Left lobe of liver (tissue), 1 donor: ENCODE data around the gene NKAIN2.

DNA sequence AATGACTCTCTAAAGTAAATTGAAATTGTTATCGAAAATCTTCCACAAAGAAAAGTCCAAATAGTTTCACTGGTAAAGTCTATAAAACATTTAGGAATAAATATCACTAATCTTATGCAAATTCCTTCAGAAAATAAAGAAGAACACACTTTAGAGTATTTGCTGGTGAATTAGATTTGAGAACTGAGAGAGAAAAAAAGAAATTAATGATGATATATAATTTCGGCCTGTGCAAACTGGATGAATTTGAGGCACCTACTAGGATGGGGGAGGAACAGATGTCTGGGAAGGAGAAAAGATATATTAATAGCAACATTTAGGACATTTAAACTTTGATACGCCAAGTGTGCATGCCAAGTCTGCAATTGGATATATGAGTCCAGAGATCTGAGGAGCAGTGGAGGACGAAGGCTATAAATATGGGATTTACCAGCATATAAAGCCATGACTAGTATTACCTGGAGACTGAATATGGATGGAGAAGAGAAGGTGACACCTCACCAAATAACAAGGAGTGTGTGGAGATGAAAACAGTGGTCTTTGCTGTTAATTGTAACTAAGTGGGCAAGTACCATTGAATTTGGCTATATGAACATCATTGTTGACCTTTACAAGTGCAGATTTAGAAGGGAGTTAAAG lies 272.6 kb upstream of the HSF2 start:
- PRO-cap, result no peak

DNA sequence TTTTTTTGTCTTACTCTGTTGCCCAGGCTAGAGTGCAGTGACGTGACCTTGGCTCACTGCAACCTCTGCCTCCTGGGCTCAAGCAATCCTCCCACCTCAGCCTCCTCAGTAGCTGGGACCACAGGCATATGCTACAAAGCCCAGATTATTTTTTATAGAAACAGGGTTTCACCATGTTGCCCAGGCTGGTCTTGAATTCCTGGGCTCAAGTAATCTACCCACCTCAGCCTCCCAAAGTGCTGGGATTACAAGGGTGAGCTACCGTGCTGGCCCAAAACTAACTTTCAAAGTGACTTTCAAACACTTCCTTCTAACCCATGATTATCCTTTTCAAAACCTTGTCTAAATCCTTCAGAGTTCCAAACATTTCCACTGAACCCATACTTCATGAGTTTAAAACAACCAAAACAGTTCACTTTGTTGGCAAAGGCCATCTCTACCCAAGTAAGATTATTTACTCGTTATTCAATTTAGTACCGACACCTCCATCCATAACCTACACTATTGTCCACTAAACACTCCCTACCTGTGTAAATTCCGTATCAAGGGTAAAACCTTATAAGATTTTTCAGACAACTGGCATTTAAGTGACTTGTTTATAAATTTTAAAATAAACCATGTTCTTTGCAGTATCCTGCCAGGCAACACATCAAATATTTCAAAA lies 27.5 kb downstream of the SERINC1 start:
- PRO-cap, result no peak

GRCh38 chr6:122470382-122470958 lies 1.1 kb downstream of the SERINC1 start:
- PRO-cap, result no peak

GRCh38 chr6:122790762-122791465 lies 1.9 kb downstream of the SMPDL3A start:
- PRO-cap, result bidirectional peak, plus-strand start at chr6:122791082, minus-strand start at chr6:122790890

GRCh38 chr6:123802198-123802643 lies 1.4 kb upstream of the NKAIN2 start:
- PRO-cap, result no peak

DNA sequence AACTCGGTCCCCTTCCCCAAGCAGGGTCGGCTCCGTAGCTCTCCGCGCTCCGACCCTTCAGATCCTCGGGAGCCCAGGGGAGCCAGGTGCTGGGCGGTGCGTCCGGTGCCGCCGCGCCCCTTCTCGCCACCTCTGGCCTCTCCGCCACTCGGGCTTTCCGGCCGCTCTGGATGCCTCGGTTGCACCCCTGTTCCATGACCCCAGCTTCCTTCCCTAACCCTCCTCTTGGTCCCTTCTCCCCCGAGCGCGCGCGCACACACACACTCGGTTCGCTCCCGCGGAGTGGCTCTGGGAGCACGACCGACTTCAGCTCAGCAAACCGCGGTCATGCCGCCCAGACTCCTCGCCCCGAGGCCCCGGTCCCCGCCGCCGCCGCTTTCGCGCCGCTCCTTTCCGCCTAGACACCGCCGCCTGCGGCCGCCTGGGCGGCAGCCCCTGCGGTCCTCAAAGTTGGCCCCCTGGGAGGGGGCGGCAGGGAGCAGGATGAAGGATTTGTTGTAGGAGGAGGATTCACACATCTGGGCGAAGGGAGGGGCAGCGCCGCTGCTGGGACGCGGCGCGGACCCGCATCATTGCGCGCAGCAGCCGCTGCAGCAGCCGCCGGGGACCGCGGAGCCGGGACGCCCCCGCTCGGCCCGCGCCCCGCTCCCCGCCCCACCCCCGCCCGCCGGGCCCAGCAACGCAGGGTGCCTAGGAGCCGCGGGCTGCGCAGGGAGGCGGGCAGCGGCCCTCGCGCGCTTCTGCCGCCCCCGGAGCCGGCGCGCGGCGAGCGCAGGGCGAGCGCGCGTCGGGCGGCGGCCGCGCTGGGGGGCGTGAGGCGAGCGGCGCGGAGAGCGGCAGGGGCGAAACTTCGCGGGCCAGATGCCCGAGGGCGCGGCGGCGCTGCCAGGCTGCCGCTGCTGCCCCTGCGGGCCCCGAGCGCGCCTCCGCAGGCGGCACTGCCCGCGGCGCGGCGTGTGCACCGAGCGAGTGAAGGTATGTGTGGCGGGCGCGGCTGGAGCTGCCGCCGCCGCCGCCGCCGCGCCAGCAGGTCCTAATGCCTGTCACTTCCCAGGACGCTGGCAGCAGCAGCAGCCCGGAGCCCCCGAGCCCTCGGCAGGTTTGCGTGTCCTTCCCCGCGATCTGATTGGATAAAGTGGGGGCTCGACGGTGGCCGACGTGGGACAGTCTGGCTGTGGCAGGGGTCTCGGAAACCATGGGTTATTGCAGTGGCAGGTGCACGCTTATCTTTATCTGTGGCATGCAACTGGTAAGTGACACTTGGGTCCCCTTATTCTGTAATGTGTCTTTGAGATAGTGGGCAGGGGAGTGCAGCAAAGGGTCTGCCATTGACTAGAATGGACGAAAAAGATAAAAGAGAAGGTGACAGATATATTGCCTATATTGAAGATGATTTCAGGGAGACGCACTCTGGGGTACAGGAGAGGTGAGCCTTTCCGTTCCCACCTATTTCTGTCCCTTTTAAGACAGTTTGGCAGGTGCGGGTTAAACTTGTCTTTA lies at the start of gene NKAIN2:
TSS of gene NKAIN2 (plus strand) at position 860 of the 1,500 bp plus-strand sequence.
- PRO-cap, result no peak

DNA sequence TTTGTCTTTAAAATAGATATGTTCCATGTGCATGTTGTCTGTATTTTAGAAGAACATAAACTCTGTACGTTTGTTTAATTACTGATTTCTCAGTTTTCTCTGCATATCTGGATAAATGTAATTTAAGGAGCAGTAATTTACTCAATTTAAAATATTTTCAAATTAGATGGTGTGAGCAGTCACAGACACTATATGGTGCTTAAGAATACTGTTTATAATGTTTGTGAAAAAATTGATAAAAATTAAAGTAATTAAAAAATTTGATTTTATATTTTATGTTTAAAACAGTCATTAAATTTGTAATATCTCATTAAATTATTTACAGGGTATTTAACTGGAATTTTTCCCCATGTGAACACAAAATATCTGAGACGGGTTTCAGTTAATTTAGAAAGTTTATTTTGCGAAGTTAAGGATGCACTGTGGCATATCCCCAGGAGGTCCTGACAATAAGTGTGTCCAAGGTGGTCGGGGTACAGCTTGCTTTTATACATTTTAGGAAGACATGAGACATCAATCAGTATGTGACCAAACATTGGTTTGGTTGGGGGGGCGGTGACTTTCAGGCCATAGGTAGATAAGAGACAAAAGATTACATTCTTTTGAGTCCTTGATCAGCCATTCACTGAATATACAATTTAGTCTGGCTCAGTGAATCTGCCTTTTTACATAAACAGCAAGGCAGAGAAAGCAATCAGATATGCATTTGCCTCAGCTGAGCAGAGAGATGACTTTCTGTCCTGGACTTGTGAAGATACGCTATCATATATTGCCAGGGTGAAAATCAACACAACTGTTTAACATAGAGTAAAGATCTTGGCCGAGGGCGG lies 18.9 kb downstream of the RNF217 start:
- PRO-cap, result no peak

DNA sequence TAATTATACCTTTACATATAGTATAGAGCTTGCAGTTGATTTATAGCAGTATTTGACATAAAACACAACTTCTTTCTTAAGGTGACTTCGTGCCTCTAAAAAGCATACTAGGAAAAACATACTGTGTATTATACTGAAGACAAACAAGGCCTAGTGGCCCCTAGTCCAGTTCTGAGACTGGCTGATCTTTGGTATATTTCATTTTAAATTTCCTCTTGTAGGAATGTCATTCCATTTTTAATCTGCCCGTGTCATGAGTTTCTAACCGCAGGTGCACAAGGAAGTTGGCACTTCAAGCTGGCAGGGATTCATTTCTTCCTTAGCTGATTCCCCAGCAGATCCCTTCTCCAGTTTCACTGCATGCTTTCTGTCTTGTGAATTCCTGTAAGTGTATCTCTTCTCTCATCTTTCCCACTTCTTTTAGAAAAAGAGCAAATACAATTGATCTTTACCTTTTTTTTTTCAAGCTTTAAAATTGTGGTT lies 36.8 kb downstream of the RNF217 start:
- PRO-cap, result no peak

DNA sequence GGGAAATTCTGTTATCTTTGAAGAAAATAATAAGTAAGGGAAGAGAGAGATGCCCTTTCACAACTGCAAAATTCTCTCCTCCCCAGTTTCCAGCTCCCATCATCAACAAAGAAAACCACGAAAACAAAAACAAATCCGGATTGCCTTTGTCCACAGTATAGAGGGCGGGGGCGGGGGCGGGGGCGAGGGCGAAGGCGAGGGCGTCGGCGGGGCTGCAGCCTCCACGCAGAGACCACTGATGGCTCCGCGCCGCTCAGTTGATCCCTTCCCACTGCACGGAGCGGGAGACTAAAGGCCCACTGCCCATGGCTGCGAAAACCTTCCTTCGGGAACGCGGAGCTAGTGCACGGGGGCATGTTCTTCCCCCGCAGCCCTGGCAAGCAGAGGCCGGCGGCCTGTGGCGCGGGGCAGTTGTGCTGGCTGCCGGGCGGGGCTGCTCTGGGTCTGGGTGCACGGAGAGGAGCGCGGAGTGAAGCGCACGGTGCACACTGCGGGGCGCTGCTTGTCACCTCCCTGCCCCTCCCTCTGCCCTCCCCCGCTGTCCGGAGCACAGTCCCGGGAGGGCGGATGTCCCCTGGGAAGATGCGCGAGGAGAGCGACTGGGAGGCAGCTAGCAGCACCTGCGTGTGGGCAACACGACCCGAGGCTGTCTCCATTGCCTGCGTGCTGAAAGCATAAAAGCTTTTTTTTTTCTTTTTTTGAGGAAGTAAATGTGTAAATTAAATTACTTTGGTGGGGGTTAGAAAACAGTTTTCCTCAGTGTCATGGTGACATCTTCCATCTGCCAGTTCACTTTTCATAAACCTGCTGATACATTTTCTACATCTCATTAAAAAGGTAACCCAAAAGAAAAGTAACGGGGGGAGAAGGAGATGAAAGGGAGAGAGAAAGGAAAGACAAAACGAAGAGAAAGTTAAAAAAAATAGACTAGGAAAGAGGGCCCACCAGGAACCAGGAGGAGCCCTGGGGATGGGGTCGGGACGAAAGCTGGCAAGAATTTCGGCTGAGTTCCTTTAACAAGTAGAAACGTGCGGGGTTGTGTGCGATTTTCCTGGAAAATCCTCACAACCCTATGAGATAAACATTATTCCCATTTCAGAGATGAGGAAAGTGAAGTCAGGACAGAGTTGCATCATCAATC lies 53.9 kb upstream of the TPD52L1 start:
- PRO-cap, result bidirectional peak, plus-strand start at position 579 of the sequence, minus-strand start at position 446 of the sequence

DNA sequence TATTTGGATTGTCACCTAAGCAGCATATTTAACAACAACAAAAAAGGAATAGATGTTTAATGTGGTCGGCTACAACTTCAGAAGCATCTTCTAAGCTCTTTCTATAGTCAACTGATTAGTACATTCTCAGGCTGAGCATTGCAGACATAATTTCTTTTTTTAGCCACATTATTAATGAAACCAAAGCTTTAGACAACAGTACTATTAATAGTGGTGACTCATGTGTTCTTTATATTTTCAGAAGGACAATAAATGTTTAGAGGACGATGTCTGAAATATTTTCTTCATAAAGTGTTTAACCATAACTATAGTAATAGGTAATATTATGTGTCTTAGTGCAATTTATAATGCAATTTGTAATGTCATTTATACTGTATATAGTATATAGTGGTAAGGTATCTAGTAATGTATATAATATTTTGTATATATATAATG lies 52.4 kb downstream of the TPD52L1 start:
- PRO-cap, result no peak

DNA sequence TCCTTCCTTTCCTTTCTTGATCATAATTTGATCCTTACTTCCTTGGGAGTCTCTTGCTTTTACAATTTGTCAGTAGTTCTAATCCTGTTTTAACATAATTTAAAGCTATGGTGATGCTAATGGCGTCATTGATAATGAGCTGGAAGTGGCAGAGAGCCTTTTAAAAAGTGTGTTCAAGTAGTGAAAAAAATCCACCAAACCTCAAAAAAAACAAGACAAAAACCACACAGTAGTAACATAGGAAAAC lies 128.7 kb upstream of the HDDC2 start:
- PRO-cap, result no peak

DNA sequence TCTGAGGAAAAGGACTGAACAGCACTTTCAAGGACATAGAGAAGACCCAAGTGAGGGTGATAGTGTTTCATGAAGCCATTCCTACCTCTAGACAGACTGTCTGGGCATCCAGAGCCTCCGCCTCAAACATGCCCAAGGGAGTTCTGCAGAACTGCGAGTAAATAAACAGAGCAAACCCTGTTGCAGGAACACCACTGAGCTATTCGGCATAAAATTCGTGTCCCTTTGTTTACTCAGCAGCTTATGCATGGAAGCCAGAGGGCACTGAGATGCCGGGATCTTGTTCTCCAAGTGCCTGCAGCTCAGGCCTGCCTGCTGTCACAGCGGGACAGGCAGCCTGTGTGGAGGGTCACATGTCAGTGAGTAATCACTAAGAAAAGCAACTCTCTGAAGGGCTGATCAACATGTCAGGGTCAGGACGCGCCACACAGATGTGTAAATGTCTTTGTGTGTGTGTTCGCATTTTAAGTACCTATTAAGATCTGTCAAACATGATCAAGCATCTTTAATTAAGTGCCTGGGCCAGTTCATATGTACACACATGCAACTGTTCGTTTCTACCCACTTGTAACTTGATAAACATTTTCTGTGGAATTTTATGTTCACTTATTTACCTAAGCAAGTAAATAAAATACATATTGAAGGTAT lies 164.8 kb upstream of the HEY2 start:
- PRO-cap, result no peak

DNA sequence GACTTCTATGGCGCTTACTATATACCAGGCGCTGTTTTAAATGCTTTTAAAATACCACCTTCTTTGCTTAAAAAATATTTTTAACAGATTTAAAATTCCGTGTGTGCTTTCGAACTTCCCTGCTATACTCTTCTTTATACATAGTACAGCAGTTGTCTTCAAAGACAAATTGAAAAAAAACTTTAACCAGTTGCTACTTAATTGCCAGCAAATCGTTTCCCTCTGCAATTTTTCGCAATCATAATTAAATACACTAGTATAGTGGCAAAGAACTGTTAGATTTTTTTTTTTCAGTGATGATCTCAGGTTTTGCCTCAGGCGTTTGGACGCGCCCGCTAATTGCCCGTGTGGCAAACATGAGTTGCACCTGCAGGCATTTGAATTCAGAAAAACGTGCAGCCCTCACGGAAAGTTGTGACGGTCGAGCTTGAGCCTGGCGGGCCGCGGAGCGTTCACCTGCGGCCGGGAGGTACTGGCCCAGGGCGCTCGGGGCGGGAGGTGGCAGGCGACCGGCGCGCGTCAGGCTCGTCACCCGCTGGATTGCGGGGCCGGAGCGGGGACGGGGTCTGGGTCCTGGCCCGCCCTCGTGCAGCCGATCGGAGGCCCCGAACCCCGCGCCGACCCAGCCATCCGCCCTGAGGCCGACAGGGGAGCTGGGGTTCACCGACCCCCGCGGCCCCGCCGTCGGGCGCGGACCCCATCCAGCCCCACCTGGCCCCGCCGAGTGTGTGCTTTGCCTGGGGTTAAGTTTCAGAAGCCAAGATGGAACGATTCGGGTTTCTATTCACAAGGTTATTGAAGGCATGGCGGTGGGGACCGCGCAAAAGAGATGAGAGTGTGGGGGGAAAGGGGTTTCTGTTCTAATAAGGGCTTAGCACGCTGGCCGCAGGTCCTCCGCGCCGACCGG lies 1.9 kb upstream of the HEY2 start:
- PRO-cap, result unidirectional peak, plus-strand start at position 386 of the sequence; bidirectional peak, plus-strand start at position 531 of the sequence, minus-strand start at position 542 of the sequence

GRCh38 chr6:125791531-125792109 lies 860 bp downstream of the NCOA7 start:
- PRO-cap, result no peak

GRCh38 chr6:125818717-125818999 lies 27.9 kb downstream of the NCOA7 start:
- PRO-cap, result no peak

DNA sequence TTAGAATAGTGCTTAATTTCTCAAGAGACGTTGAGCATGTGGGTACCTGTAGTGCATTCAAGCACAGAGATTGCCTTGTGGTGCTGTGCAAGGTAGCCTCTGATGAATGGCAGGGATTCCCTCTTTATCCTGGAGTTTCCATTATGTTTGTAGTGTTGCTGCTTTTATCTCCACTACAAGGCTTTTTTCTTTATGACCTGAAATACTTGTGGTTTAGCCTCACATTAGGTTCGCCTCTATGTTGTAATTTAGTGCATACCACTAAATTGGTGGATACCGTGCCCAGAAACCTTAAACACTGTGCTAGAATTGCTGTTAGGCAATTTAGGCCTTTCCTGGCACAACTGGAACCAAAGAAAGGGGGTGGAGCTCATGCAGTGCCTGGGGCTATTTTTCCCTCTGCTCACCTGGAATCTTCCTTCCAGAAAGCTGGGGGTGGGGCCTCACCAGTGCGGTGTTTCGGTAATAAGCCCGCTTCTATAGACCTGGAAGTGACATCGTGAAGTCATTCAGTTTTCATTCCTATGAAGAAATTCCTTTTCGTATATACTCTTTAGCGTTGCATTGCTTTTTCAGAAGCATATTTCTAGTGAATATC lies 76.8 kb downstream of the NCOA7 start:
- PRO-cap, result no peak

DNA sequence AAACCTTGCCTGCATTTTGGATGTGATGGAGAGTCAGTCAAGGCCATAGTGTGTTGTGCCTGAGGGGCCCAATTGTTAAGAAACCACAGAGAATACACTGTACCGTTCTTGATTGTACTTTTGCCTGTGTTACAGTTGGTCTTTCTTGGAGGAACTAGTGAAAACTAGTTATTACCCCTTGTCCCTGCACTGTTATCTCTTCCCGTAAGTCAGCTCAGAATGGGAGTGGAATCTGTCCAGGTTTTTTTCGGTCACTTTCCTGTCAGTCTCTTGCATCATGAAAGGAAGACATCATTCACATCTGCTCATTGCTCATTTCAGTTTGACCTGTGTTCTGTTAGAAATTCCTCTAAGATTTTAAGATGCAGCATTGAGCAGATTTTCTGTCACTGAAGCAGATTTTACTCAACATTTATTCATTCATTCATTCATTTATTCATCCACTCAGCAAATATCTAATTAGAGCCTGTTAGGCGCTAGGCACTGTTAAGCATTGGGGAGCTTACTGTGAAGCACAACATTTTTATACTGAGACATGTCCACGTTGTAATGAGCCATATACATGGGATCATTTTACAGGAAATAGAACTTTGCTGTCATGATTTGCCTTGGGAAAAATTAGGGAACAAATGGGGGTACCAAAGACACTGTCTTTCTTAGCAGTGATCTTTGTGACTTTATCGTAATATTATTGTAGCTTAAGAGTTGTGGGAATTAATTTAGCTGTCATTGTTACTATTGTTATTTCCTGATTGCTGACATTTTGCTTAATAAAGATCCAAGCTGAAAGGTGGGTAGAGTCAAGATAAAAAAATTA lies 33.1 kb upstream of the HINT3 start:
- PRO-cap, result no peak

- PRO-cap, result no peak
These were observed 13.6 kb upstream of the HINT3 start for GRCh38 chr6:125942778-125943542.

DNA sequence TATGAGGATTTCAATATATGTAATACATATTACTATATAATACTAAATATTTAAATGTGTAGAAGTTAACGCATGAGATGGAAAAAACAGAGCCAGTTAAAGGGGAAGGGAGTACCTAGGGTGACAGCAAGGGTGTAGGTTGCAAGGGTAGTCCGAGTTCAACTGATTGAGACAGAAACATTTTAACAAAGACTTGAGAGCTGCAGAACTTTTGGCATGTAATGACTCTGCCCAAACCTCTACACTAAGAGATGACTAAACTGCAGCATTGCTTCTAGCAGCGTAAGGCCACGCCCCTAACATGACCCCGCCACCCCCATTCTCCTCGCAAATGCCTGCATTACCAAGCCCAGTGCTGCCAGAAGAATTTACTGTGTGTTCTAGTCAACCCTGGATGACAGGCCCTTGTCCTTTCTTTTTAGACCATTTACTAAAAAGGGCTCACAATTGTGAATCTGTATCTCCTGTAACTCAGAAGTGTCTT lies 6.3 kb upstream of the HINT3 start:
- PRO-cap, result no peak

DNA sequence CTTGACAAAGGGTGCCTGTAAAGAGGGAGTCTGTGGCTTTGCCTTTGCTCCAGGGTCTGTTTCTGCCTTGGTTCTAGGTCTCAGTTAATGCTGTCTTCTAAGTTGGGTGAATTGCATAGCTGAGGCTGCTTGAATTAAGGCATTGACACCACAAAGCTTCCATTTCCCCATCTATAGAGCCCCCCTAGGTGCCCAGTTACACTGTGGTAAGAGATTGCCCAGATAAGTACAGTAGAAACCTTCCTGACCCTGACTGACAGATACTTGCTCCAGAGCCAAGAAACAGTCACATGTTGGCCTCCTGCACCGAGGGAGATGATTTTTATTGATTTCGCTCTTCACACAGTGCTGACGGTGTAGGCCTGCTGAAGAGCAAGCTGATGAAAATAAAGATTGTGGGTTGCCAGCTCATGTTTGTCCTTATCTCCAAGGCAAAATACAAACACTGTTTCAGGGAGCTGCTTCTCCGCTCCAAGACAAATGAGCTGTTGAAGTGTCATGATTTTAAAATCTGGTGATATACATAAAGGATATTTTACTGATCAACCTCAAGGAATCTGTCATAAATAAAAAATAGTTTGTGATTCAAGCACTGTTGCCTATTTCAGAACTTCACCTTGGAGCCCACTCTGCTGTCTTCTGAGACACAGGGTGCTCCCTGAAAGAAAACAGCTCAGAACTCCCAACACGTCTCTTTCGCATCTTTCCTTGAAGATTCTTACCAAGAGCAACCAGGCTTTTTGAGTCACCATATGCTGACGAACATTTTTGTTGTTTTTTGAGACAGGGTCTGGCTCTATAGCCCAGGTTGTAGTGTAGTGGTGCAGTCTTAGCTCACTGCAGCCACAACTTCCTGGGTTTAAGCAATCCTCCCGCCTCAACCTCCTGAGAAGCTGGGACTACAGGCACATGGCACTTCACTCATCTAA lies 68.1 kb downstream of the TRMT11 start:
- PRO-cap, result no peak